ENCODE measurements around the genes RAB38, GRM5, TRIM49, TRIM64B, TRIM64 and CEP295.

DNA sequence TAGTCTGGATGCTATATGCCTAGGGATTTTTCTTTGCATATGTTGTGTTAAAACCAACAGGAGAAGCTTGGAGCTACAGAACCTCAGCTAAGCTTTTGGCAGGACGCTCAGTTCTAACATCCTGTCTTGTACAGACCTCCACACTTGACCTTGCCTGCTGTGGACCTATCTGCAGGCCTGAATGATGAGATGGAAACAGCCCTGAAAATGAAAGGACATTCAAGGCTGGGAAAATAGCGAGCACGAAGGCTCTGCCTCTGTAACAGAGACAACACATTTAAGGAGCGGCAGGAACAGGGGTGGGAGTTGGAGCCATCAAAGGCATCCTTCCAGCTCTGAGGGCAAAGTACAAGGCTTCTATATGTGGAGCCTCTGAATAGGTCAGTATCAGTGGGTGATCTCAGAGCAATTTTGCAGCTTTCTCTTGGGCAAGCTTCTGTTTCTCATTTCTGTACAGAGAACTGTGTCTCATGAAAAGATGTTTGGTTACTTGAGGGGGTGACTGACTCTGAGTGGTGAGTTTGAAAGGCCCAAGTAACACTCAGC is 101.4 kb downstream of the CCDC81 start:
- PRO-cap: no peak

DNA sequence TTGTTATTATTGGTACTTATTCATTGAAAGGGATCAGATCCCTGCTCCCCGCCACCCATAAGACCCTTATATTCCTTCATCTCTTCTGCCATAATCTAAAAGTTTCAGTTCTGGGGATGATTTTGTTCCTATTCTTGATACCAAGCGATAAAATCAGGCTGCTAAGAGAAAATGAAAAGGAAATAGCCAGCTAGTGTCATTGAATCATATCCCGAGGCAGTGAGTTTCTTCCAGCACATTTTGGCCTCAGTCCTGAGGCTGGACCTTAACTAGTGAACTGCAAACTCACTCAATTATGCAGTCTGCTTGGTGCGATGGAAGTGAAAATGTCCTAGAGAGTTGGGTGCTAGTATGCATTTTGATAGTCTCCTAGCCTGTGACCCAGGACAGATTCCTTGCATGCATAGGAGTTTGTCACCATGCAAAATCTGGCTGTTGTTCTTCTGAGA is 102.8 kb downstream of the CCDC81 start:
- PRO-cap: no peak

DNA sequence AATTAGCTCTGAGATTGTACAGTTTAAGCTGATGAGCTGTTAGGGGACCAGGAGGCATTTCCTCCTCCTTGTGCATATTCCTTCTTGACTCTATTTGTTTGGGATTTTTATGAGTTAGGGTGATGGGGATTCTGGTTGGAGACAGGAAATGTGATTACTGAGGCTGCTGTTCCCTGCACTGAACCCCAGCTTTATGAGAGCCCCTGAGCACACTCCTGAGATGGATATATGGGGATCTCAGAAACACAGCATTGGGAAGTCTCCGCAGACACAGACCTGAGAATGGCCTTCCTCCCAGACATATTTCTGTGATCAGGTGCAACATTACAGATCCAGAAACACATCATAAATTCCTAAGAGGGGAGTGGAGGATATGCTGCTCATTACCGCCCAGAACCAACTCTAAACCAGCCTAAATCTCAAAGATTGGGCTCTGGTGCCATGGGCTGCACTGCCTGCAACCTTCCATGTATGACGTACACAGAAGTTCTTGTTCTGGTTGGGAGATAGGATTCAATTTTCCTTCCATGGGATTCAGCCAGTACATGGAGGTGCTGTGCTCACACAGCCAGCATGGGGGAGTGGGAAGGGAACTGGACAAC is 195.7 kb downstream of the CCDC81 start:
- PRO-cap: bidirectional peak, plus-strand start at position 422 of the sequence, minus-strand start at position 302 of the sequence

- PRO-cap: no peak
Observed at GRCh38 chr11:86956755-86957121, 1.5 kb upstream of the FZD4 start.

- PRO-cap: no peak
Observed at GRCh38 chr11:87359303-87359939, 321.7 kb downstream of the TMEM135 start.

DNA sequence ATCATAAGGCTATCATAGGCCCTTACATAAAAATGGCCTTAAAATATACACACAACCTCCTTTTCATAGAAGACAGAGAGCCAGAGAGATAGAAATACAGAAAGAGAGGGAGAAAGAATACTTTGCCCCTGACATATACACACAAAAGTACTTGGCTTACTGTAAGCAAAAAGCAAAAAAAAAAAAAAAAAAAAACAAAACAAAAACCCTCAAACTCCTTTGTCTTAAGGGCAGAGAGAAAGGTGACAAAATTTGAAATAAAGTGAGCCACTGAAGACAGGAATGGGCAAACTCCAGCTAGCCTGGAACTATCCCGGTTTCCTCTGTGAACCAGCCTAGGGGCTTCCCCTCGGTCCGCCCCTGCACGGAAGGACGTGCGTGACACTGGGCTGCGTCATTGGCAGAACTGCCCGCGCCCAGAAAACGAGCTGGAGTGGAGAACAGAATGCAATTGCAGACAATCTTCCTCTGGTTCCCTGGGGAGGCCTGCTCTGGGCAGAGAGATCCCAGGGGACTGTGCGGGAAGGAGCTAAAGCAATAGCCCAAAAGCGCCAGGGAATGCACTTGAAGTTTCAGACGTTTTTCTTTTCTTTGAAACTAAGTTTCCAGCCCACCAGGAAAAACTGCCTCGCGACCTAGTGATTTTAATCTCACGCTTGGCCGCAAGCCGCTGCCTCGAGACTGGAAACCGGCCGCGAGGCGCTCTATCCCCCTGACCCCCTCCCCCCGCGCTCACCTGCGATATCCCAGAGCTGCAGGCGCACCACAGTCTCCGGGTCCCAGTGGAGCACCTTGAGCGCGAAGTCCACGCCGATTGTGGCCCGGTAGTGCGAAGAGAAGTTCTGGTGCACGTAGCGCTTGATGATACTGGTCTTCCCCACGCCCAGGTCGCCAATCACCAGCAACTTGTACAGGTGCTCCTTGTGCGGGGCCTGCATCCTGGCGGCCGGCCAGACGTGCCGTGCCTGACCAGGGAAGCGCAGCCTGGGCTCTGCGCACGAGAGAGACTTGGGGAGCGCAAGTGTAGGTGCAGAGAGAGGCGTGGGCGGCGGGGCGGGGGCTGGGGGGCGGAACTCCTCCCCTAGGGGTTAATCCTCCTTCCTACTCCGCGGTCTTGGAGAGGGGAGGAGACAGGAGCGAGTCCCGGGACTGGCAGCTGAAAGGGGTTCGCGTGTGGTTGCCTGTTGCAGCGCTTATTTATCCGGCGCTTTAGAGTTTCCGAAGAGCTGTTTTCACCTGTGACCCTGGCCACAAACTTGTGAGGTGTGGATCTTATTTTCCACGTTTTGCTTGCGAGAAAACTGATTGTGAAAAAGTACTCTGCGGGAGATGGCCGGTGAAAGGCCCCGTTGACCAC is at the start of gene RAB38:
TSS of gene RAB38 (minus strand) at position 997 of the 1,357 bp plus-strand sequence.
- PRO-cap: bidirectional peak, plus-strand start at position 421 of the sequence, minus-strand start at position 325 of the sequence; unidirectional peak, plus-strand start at position 1,118 of the sequence

GRCh38 chr11:89065564-89066296 is at the start of gene GRM5:
Gene GRM5 (minus strand): TSS chr11:89065982.
- PRO-cap: no peak

DNA sequence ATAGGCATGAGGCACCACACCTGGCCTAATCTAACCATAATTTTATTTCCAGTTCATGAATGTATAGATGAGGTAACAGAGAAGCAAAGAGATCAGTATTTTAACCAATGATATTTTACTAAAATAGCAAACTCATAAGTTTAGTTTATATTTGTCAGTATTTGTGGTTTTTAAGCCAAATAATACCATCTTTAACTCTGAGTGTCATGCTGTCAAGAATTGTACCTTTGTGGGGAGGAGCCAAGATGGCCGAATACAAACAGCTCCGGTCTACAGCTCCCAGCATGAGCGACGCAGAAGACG is 33.8 kb downstream of the TRIM77 start:
- PRO-cap: no peak

DNA sequence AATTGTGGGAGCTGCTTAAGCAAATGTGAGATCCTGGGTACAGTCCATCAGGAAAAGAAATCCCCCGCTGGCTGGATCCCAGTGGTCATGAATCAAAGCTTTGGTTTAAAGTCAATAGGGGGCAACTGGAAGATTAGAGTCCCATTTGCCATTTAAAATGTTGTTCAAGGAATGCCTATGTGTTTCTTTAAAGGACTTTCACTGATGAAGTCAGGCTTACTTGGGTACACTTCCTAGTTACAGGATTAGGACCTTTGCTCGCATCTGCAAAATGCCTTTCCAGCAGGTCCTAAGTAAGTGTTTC is at the start of gene TRIM49:
TSS of gene TRIM49 (minus strand) at position 137 of the 304 bp plus-strand sequence.
- PRO-cap: no peak

DNA sequence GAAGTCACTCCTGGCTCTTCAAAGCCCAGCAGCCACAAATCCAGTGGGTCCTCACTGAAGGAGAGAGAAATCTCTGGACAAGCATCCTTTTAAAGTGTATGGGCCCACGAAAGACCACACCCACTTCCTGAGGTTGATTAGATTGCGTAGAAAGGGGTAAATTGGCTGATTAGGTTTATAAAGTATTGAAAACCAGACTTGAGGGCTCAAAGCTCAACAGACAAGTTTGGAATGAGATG is at the start of gene TRIM64B:
TSS of gene TRIM64B (minus strand) at position 65 of the 239 bp plus-strand sequence.
- PRO-cap: no peak

GRCh38 chr11:89965683-89966217 is at the start of gene TRIM64:
Gene TRIM64 (plus strand): TSS chr11:89966037.
- PRO-cap: no peak

DNA sequence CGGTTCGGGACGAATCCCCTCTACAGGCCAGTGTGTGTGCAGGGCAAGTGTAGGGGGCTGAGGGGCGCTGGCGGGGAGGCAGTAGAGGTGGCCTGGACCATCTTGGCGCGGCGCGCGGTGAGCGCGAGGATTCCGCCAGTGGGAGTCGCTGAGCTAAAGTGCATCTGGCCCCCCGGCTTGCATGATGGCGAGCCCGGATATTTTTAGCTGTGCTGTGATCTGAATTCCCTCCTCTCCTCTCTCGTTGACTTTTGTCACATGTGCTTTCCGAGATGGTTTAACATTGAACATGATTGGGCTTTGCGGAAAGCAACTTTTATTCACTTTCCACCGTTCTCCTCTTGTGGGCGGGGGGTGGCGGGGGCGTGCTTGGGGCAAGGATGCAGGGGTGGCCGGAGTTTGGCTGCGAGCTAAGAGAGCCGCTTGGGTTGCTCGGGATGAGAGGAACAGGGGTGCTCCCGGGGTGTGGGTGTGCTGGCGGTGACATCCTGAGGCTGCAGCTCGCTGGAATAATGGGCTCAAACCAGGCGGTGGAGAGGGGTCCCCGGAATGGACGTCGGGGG is 1.5 kb downstream of the FAT3 start:
- PRO-cap: no peak

GRCh38 chr11:93236800-93237090 is 39.0 kb upstream of the SLC36A4 start:
- PRO-cap: unidirectional peak, minus-strand start at chr11:93236898

DNA sequence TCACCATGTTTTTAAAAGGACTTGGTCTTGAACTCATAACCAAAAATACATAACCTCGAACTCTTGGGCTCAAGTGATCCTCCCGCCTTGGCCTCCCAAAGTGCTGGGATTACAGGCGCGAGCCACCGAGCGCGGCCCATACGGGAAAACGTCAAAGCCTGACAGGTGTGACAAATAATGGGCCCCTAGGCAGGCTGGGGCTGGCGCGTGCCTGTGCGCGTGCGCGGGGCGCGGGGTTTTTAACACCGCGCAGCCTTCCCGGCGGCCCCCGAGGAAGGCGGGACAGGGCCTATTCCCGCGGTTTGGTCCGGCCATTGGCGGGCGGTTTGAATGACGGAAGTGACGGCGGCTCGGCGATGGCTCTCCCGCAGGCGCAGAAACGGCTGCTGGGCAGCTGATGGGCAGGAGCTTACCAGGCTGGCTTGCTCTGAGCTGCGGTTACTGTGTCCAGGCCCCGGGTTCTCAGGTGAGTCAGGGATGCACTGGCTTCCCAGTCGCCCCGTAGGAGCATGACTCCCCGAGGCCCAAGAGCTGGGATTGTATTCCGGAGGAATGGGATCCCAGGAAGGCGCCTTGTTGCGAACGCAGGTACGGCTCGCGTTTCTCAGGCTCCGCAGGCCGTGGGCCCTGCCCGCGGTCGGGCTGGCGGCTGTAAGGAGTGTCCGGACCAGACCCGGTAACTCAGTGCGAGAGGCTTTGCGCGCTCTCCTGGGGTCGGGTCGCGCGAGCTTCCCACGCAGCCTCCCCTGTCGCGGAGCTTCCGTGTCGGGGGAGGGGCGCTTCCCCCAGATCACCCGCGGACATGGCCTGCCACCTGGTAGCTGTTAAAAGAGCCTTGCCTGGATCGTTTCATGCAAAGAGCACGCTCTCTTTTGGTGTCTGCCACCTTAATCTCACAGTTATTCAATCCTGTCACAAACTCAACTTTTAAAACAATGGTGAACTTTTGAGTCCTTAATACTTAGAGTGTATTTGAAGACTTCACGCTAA is at the start of gene CEP295:
TSS of gene CEP295 (plus strand) at position 374 of the 990 bp plus-strand sequence.
- PRO-cap: bidirectional peak, plus-strand start at position 378 of the sequence, minus-strand start at position 153 of the sequence; bidirectional peak, plus-strand start at position 831 of the sequence, minus-strand start at position 744 of the sequence

DNA sequence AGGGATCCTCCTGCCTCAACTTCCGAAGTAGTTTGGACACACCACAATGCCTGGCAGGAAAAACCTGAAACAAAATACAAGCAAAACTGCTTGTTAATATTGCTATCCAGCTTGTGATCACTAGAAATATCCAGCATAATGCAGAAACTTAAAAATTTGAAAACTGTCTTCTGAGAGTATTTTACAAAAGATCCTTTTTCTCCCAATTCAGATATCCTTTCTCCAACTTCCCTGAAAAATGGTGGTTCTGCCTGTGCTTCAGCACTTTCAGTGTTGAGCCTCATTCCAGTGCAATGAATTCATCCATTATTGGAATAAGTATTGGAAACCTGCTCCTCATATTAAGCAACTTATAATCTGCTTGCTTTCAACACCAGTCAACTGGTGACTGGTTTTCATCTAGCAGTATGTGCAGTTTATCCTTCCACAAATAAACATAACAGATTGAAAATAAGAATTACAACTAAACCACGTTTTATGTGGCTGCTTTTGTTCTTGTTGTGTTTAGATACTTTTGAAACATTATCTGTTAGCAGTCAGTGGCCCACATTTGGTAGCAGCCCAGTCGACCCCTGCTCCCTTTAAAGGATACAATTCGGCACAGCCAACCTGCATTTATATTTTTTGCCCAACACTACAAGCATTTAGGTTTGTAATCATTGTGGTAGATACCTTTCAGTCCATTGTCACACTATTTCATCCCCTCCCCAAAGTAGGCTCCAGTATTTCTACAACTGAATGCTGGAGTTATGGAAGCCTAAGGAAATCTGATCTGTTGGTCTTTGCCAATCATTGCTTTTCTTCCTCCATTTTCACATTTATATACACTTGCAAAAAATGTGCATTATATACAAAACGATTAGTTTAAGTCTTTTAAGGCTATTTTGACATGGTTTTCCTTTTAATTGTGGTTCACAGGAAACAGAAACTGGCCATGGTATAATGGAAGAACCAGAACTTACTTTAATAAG is 13.2 kb downstream of the TAF1D start:
- PRO-cap: no peak

DNA sequence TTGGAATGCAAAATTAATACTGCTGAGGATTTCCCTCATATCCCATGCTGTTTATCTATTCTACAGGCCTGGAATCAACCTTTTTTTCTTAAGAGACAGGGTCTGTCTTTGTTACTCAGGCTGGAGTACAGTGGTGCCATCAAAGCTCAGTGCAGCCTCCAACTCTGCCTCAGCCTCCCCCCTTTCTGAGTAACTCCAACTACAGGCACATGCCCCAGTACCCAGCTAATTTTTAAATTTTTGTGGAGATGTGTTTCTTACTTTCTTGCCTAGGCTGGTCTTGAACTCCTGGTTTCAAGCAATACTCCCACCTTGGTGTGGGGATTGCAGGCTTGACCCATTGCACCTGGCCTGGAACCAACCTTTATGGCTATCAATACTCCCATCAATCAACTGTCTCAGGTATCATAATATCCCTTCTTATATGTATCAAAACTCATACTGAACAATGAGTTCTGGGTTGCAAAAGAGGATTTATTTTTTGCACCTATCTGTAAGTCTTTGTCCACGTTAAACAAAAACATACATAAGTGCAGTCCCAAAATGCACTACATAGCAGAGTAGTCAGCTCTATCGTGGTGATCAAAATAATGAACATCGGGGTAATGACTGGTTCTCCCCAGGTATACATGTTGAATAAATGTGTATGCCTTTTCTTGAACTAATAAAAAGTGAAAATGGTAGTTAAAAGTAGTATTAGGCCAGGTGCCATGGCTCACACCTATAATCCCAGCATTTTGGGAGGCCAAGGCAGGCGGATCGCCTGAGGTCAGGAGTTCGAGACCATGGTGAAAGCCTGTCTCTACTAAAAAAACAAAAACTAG is 6.4 kb downstream of the TAF1D start:
- PRO-cap: no peak

DNA sequence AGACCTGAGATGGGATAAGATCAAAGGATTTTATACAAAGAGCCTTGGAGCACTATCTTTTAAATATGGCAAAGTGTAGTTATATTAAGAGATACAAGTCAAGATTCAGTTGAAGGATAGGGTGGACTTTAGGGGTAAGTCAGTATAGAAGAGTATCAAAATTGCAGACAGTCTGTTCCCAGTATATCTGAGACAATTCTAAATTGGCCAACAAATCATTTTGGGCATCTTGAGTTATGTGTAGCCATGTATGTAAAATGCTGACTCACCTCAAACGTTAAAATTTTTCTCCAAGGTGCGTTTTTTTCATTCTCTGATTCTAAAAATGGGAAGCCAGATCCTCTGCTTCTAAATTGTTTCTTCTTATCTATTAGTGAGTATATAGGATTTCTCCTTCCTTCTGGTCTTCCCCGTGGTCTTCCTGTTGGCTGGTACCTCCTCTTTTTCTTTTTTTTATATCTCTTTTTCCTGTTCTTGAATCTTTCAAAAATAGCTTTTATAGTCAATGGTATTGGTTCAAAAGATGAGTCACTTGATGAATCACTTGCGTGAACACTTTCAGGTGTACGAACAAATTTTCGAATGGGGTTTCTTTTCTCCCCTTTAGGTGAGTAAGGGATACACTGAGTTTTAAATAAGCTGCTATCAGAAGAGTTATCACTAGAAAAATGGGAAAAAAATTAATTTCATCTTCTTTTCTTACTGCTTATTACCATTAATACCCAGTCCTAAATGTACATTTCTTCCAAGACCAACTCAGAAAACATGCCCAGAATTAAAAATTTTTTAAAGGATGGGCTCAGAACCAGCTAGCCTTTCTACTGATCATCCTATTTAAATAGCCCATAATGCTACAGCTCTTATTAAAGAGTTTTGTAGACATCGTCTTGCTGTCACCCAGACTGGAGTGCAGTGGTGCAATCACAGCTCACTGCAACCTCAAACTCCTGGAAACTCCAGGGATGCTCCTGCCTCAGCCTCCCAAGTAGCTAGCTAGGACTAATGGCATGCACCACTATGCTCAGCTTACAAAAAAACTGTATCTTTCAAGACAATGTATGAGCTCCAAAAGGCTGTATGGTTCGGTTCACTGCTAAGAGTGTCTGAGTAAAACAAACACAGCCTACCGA is 3.1 kb downstream of the TAF1D start:
- PRO-cap: no peak

- PRO-cap: no peak
Observed at GRCh38 chr11:93763313-93763942, 20.7 kb upstream of the MED17 start.

DNA sequence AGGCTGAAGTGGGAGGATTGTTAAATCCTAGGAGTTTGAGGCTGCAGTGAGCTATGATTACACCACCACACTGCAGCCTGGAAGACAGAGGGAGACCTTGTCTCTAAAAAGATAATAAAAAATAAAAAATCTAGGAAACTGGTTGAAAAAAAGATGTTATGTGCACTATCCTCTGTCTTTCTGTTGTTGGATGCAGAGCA is 8.7 kb downstream of the MED17 start:
- PRO-cap: no peak

GRCh38 chr11:93842387-93842856 is 8.0 kb downstream of the VSTM5 start:
- PRO-cap: bidirectional peak, plus-strand start at chr11:93842524, minus-strand start at chr11:93842314; unidirectional peak, minus-strand start at chr11:93842578